PFSK-1 (cell line): Measurements from ENCODE around the genes CFAP410 and KRTAP10-1.

- RRBS, result no CpG with 5 or more reads among the region's 15 CpGs
These were observed 2.8 kb downstream of the PFKL start for GRCh38 chr21:44302568-44303196.

DNA sequence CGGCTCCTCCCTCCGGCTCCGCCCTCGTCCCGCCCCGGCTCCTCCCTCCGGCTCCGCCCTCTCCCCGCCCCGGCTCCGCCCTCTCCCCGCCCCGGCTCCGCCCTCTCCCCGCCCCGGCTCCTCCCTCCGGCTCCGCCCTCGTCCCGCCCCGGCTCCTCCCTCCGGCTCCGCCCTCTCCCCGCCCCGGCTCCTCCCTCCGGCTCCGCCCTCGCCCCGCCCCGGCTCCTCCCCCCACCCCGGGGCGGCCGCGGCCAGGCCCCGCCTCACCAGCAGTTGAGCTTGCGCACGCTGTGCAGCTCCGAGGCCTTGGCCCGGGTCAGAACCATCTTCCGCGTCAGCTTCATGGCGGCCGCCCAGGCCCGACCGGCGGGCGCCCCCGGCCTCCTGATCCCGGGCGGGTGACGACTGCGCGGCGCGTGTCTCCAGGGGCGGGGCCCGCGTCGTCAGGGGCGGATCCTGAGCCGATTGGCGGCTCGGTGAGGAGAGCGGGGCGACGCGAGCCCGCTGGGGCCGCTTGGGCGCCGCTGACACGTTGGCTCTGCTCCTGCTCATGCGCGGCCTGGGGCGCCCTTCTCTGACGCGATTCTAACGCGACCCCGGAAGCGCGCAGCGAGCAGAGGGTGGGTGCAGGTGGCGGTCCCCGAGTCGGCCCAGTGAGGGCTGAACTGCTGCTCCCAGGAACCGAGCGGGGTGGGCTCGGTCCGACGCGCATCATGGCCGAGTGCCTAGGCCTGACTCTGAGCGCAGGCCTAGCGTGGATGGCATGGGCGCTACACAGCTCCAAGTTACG lies at the start of gene CFAP410:
Gene CFAP410 (minus strand): TSS at position 540 of the 790 bp plus-strand sequence.
- RRBS, result under 1% methylated on average over 15 of the region's 97 CpGs

DNA sequence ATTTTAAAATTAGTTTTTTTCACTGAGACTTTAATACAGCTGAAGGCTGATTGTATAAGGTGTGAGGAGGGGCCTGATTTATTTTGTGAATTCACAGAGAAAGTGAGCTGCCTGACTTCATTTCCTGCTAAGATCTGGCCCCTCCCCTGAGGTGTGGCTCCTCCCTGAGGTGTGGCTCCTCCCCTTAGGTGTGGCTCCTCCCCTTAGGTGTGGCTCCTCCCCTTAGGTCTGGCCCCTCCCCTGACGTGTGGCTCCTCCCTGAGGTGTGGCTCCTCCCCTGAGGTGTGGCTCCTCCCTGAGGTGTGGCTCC lies 27.1 kb upstream of the LRRC3 start:
- RRBS, result no CpG with 5 or more reads among the region's 1 CpG

DNA sequence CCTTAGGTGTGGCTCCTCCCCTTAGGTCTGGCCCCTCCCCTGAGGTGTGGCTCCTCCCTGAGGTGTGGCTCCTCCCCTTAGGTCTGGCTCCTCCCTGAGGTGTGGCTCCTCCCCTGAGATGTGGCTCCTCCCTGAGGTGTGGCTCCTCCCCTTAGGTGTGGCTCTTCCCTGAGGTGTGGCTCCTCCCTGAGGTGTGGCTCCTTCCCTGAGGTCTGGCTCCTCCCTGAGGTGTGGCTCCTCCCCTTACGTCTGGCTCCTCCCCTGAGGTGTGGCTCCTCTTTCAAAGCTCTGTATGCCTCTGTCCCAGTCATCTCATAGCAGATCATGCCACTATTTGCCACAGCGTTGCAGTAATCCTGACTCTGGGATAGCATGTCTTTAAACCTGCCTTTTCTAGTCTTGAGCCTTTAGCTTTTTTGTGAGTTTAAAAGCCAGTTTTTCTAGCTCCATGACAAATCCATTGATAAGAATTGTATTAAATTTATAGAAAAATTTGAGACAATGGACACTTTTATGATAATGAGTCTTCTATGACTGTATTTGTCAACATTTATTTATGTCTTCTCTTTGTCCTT lies 26.6 kb upstream of the LRRC3 start:
- RRBS, result no CpG with 5 or more reads among the region's 2 CpGs

DNA sequence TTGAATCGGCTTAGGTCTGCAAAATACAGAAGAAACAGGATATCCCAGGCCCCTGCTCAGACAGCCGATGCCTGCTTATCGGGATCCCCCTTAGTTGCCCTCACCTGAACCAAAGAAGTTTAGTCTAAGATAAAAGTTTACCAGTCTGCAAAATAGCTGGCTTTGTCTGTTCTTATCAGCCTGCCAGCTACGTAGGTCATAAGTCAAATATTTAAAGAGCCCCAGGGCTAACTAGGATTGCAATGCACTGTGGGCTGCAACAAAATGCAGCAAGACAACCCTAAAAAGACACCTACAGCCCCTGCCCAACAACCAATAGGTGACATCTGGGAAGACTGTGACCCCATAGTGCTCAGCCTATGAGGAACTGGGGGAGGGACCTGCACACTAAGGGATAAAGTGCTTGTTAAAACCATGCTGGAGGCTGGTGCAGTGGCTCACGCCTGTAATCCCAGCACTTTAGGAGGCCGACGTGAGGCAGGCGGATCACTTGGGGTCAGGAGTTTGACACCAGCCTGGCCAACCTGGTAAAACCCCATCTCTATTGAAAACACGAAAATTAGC lies 27.4 kb downstream of the LRRC3 start:
- RRBS, result no CpG with 5 or more reads among the region's 9 CpGs

DNA sequence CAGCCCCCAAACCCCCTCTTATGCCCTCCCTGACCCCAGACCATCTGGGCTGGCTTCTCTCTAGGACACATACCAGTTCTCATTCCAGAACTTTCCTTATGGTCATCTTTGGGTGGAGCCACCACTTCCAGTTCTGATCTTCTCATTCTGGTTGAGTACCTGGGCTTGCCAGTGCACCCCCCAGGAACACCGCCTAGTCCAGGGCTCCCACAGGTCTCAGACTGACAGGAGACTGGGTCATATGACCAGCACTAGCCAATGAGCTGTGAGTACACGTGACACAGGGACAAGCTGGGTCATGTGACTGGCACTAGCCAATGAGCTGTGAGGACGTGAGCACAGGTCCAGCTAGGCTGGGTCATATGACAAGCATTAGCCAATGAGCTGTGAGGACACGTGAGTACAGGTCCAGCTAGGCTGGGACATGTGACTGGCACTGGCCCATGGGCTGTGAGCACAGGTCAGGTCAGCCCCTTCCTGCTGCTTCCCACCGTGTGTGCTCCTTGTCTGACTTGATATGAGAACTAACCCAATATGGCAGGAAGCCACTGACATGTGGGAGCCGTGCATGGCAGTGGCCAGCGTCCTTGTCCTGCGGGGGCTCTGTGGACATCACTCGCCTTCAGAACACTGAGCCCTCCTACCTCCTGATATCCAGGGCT lies 22.7 kb downstream of the KRTAP10-1 start:
- RRBS, result no CpG with 5 or more reads among the region's 9 CpGs

GRCh38 chr21:44539871-44540435 lies at the start of gene KRTAP10-1:
TSS of gene KRTAP10-1 (minus strand) at chr21:44540195.
- RRBS, result no CpG with 5 or more reads among the region's 16 CpGs

- RRBS, result 33% methylated on average over 7 of the region's 16 CpGs
These were observed 259 bp upstream of the KRTAP10-6 start for GRCh38 chr21:44592553-44592975.

DNA sequence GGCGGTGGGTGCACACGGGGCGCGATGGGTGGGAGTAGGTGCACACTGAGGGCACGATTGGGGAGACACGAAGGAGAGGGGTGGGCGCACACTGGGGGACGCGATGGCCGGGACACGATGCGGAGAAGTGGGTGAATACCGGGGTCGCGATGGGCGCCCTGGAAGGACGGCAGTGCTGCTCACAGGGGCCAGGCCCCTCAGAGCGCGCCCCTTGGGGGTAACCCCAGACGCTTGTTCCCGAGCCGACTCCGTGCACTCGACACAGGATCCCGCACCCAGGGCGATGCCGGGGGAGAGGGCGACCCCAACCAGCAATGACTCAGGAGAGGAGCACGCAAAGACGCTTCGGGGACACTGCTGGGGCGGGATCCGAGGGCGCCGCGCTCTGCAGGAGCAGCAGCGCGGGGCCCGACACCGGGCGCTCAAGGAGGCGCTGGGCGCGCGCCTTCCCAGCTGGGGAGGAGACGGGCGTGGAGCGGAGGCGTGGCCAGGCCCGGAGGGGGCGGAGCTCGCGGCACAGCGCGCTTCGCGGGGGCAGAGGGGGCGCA lies 546 bp downstream of the SUMO3 start:
- RRBS, result under 1% methylated on average over 11 of the region's 58 CpGs

GRCh38 chr21:44872451-44873210 lies 859 bp downstream of the PTTG1IP start:
- RRBS, result 1% methylated on average over 24 of the region's 47 CpGs

DNA sequence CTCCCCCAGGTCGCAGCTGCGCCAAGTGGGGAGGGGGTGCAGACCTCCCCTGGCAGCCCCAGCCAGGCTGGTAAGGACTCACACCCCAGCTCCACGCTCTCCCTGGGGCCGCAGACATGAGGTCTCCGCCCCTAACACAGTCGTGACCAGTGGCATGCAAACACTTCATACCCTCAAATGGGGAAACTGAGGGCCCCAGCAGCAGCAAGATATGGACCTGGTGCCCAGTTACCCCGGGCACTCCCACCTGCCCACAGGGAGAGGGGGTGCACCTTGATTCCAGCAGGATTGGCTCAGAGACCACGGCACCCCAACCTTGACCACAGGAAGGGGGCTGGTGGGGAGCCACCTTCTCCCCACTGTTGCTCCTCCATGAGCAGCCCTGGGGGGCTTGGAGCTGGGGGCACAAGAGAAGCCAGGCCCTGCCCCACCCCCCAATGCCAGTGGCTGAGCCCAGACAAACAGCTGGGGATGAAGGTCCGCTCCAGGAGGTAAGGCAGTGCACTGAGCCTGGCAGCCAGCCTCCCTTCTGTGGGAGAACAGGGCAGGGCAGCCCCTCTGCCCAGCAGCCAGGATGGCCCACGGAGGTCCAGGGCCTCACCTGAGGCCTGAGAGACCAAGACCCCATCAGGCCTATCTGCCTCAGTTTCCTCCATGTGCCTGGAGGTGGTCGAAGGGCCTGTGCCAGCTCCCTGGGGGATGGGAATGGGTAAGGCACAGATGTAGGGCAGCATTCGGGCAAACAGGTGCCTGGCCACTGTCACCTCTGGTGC lies 7.3 kb downstream of the ITGB2 start:
- RRBS, result no CpG with 5 or more reads among the region's 12 CpGs

DNA sequence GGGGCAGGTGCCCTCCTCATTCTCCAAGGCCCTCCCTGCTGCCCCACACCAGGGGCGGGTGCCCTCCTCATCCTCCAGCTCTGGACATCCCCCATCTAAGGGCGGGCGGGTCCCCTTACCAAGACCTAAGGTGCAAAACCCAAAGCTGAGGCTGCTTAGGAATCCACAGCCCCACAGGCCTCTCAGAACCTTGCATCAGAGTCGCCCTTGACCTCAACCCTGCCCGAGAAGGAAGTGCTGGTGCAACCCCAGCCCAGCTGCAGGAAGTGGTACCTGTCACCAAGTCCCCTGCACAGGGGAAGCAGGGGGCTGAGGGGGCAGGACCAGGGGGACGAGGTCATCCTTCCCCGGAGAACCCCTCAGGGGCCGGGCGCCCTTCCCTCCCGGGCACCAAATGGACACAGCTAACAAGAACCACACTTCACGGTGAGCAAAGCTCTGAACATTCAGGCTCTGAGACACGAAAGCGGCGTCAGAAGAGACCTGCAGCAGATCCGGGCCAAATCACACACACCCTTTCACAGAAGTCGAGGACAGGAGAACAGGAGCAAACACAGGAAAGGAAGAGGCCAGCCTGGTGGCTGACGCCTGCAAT lies 6.5 kb downstream of the ITGB2 start:
- RRBS, result 85% methylated on average over 5 of the region's 17 CpGs

DNA sequence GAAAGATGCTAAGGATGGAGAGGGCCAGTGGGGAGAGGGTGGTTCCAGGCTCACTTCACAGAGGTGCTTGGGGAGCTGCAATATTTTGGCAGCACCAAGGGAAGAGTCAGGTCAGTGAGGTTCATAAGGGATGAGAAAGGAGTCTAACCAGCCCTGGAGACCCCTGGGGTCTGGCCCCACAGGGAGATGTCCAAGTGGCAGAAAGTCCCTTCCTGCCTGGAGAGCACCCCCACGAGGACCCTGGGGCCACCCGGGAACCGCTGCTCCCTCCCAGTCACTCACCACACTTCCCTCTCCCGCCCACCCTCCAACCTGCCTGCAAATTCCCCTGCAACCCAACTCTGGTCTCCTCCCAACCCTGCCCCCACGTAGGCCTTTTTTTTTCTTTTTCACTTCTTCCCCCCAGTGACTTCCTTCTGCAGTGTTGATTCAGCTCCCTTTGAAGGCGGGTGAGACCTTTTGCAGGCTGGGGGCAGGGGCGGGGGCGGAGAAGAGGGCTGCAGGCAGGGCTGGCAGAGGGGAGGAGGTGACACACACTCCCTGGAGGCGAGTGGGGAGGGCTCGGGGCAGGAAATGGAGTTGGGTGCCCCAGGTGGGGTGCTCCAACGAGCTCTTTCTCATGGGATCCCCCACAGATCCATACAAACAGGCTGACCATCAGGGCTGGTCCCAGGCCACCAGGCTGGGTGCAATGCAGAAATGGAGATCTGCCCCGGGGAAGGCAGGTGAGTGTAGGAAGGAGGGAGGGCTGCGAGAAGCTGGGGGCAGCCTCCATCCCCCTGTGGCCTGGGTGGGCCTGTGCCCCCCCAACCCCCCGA lies 6.7 kb upstream of the ITGB2 start:
- RRBS, result no CpG with 5 or more reads among the region's 14 CpGs

DNA sequence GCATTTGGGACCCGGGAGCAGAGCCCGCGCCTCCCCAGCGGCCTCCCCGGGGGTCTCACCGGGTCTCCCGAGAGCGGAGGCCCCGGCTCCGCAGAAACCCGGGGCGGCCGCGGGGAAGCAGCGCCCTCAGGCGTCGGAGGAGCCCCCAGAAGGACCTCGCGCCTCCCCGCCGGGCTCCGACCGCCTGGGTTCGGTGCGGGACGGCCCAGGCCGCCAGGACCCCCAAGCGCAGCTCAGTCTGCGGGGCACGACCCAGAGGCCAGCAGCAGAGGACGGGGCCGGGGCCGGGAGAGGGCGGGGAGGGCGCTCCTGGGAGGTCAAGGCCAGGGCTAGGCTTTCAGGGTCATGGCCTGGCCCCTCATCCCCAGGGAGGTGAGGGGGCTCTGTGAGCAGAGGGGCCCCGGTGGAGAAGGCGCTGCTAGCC lies 7.1 kb upstream of the SLX9 start:
- RRBS, result 51% methylated on average over 26 of the region's 37 CpGs

DNA sequence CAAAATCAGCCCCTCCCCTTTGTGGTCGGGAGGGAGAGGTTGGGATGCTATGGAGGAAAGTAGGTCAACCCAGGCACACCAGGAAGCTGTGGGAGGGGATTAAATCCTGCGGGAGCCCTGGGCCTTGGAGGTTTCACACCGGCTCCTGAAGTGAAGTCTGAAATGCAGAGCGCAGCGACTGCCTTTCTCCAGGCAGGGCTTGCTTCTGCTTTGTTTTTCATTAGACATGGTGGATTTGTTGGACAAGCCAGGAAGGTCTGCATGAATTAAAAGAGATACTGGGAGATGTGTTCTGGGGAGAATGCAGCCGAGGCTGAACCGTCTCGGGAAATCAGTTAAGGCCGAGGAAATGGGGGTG lies 19.1 kb downstream of the SLX9 start:
- RRBS, result no CpG with 5 or more reads among the region's 9 CpGs

- RRBS, result no CpG with 5 or more reads among the region's 8 CpGs
These were observed 43.8 kb upstream of the ADARB1 start for GRCh38 chr21:45030650-45030975.

DNA sequence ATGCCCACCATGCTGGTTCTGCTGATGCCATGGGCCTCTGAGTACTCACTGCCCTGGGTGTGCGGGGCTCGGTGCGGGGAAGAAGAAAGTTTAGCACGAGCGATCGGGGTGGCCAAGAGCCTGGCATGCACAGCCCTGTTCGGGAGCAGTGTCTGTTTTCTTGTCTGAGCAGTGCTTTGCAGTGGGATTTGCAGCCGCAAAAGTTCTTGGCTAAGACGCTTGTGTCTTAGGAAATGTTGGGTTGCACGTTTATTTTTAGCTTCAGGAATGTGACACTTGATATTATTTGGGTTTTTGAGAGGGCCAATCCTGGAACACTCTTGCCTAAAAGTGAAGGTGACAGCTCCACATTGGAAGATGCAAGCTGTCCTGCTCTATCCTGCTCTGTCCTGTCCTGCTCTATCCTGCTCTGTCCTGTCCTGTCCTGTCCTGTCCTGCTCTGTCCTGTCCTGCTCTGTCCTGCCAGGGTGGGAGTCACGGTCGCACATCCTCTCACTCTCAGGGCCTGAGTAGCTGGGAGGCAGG lies 40.2 kb upstream of the ADARB1 start:
- RRBS, result no CpG with 5 or more reads among the region's 12 CpGs

DNA sequence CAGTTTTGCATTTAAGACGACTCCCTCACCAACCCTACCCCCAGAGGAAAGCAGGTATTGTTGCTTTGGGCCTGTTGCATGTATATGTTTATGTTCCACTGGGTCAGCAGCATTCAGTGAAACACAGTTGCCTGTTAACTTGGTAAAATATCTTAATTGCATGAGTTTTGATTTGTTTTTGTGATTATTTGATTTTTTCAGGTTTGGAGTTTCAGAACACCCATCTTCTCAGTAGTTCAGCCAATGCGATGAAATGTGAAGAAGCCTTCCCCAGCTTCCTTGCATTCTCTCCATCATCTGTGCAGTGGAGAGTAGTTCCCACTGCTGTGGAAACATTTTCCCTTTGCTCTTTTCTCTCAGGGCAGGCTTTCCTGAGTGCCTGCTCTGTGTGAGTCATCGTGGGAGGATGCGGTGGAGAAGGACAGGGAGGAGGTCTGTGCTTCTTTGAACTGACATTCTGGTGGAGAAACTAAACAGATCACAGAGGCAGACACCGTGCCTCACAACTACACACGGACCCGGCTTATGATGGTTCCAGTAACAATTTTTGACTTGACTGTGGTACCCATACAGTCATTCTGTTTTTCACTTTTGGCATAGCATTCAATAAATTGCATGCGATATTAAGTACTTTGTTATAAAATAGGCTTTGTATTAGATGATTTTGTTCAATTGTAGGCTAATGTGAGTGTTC lies 6.6 kb downstream of the ADARB1 start:
- RRBS, result no CpG with 5 or more reads among the region's 8 CpGs

DNA sequence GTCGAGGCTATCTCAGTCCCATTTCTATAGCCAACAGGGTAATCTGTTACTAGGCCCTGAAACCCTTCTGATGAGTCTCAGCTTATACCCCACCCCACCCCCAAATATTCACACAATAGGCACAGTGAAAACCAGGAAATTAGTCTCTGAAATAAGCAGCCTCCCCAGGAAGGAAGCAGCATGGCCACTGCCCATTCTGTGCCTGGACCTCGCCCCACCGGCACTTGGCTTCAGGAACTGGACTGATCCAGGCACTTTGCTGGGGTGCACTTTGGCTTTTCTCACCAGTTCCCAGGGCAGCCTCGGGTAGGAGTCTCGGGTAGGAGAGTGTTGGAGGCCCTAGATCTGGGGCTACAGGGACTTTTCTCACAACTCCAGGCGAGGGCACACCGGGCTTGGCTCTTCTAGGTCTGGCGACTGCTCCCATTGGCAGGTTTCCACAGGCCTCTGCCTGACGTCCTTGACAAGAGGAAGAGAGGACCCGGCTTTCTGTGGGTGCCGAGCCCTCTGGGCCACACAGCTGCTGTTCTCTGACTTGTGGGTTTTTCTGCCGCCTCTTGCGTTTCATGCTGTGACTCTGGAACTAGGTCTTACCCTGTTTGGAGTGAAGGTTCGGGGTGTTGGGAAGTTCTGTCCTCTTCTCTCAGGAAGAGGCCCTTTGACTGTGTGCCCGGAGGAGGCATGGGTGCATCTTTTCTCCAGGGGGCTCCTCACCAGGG lies 18.7 kb downstream of the ADARB1 start:
- RRBS, result 73% methylated on average over 5 of the region's 15 CpGs

- RRBS, result no CpG with 5 or more reads among the region's 6 CpGs
These were observed 22.9 kb downstream of the ADARB1 start for GRCh38 chr21:45097343-45097671.